ENCODE measurements around a stretch of chr13.

DNA sequence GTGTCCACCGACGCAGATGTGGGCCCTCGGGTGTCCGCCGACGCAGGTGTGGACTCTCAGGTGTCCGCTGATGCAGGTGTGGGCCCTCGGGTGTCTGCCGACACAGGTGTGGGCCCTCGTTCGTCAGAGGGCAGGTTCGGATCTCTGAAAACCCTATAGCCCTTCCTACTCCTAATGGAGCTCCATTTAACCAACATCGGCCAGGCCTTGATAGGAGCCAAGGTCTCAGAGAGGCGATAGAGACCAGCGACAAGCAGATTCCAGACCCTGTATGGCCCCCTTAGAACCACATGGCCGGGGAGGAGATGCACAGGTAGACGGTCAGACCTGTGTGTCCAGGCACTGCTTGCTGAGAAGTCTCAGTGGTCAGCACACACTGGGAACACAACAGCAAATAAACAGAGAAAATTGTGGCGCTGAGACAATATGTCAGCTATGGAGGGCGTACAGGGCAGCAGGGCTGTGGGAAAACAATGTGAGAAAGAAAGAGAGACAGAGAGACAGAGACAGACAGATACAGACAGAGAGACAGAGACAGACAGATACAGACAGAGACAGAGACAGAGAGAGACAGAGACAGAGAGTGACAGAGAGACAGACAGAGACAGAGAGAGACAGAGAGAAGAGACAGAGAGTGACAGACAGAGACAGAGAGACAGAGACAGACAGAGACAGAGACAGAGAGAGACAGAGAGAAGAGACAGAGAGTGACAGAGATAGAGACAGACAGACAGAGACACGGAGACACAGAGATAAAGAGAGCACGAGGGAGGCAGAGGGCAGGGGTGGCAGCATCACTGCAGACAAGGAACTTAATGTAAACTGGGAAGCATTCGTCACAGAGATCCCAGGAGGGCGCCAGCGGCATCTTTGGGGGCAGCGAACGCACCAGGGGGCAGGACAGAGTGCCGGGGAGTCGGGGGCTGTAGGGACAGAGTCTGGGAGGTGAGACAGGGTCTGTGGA is 61.8 kb downstream of the MCF2L start:
- PRO-cap = no peak

GRCh38 chr13:113063990-113065117 is 41.2 kb upstream of the F7 start:
- PRO-cap = no peak

DNA sequence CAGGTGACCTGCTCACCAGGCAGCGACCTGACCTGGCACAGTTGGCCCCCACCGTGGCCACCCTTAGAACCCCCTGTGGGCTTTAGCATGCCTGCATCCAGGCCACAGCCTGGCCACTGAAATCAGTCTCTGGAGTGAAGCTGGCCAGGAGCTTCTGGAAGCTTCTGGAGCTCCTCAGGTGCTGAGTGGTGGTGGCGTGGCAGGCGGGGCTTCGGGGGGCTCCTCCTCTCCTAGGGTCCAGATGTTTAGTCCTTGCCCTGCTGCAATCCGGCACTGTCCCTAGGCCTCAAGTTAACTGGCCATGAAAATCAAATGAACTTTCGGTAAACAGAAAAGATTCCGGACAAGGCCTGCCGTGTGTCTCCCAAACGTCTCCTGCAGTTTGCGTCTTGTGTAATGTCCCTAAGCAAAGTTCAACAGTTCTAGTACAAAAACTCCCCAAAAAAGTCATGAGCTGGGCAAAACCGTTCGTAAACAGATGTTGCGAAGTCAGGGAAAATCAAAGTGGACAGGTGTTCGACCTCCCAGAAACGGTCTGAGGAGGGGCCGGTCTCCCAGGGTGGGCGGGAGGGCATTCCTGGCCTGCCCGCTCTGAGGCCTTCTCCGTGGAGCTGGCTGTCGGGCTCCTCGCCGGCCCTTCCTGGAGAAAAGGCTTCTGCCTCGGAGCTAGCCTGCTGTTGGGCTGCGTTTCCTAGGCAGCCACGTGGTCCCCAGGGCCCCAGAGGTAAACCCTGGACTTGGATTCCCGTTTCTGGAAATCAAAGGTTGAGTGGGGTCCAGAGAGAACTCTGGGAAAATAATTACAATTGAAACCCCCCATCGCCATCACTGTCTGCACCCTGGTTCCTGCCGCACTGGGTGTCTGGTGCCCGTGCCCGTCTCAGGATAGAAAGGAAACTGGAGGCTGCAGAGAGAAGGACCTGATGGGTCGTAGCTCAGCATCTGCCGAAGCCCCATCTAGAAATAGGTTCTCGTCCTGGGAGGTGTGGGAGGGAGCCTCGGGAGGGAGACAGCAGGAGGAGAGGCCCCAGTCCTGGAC is 8.1 kb upstream of the PROZ start:
- PRO-cap = no peak

DNA sequence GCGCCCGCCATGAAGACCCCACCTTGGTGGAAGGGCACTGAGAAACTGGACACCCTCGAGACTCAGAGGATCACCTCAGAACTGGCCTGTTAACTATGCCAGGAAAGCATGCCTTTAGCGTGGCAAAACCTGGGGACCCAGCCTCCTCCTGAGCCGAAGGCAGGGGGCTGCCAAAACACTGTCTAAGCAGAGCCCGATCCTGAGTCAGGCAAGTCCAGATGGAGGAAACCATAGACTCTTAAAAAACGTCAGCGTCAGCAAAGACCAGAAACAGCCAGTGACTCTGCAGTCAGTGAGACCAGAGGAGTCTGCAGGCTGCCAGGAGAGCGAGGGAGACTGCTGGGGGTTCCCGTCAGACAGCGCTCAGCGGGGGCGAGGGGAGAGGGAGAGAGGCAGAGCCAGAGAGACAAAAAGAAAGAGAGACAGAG is 6.2 kb upstream of the PROZ start:
- PRO-cap = no peak

- PRO-cap = no peak
Observed at GRCh38 chr13:113186907-113187693, 21.4 kb downstream of the PCID2 start.

GRCh38 chr13:113203975-113204674 is 4.3 kb downstream of the PCID2 start:
- PRO-cap = no peak

GRCh38 chr13:113222615-113223178 is 13.3 kb downstream of the CUL4A start:
- PRO-cap = no peak

- PRO-cap = no peak
Observed at GRCh38 chr13:113242762-113243597, 33.6 kb downstream of the CUL4A start.

DNA sequence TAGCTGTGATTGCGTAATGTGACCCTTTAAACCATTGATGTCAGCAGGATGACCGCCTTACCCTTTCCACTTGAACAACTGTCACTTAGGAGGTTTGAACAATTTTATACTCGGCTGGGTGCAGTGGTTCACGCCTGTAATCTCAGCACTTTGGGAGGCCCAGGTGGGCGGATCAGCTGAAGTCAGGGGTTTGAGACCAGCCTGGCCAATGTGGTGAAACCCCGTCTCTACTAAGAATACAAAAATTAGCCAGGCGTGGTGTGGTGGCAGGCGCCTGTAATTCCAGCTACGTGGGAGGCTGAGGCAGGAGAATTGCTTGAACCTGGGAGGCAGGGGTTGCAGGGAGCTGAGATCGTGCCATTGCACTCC is 3.0 kb downstream of the LAMP1 start:
- PRO-cap = no peak

DNA sequence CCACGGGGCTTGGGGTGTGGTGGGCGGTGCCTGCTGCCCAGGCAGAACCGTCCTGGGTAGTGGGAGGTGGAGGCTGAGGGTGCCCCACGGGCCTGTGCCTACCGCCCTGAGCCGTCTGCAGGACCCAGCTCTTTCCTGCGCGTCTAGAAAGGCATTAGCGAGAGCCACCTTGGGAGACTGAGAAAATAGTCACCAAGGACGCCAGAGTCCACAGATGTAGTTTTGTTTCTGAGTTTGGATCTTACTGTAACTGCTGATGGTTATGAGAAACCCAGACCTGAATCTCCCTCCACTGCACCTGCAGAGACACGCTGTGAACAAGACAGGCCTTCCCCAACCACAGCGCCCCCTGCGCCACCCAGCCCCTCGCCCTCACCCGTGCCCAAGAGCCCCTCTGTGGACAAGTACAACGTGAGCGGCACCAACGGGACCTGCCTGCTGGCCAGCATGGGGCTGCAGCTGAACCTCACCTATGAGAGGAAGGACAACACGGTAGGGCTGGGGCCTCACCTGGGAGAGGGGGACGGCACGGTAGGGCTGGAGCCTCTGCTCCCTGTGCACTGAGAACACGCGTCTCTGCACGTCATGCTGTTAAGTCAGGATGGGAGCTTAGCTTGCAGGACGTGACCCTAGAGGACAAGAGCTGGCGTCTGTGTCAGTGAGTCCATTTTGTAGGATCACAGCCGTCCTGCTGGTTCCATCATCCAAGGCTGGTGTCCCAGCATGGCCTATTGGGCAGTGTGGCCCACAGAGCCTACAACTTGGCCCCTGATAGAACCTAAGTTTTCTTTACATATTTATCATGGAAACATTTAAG is 22.3 kb downstream of the LAMP1 start:
- PRO-cap = no peak

GRCh38 chr13:113326622-113326873 is 29.5 kb downstream of the LAMP1 start:
- PRO-cap = no peak

DNA sequence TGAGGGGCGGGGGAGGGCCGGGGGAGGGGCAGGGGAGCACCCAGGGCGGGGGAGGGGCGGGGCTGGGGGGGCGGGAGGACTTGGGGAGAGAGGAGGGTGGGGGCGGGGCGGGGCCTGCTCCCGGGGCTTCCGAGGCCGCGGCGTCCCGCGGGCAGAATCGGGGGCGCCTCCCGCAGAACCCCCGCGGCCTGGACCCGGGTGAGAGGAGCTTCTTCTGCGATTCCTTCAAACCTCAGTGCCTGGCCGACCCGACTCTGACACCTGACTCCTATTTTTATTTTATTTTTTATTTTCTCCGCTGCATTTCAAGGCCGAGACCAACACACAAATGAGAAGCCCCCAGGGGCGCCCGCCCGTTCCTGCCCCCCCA is 409 bp upstream of the GRTP1 start:
- PRO-cap = no peak

DNA sequence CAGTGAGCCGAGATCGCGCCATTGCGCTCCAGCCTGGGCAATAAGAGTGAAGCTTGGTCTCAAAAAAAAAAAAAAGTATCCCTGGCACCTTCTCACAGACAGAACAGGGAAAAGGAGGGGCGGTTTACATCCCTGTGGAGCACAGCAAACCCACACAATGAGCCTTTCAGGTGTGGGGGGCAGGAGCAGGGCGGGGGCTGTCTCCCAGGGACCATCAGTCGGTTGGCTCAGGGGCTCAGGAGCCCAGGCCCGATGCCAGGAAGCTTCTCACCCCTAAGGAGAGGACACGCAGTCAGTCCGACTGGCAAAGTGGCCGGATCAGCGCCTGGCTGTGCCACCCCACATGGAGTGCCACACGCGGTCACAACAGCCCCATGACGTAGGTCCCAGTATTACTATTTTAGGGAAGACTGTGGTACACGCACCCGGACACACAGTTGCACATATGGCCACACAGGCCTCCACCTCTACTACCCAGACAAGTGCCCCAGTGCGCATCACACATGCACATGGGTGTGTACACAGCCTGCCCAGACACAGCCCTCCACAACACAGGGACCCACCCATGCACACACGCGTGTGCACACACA is 29.2 kb upstream of the GRTP1 start:
- PRO-cap = no peak

DNA sequence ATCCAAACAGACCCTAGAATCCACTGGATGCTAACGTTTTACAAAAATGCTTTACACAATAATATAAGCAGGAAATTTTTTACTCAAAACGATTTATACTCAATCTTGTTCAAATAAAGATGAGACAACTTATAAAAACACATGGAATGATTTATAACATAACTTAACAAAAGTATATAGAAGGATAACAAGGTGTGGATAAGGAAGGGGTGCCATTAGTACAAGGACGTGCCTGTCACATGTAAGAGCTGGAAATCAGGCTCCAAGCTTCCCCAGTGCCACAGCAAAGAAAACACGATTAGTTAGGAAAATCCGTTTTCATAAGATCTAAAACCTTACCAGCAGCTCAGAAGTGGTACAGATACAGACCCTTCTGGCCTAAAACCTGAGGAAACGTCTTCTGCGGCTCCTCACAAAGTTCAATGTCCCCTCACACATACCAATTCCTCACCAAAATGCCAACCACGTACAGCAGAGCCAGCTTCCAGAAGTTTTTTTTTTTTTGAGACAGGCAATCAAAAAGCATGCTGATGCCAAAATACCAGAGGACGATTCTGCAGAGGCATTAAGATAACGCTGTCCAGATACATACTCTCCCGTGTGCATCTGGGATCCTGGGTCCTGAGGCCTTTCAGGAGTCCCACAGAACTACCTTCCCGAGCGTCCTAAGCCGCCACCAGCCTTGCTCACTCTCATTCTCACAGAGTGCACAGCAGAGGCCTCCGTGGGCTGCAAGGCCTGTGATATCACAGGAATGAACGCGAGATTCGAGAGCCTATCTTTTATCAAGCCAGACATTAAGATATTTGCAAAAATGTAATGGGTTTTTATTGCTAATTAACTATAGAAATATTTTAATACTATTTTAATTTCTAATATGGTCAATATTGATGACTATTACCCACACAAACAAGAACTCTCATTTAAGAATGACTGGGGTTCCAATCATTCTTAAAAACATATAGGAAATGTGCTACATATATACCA is 5.1 kb downstream of the DCUN1D2 start:
- PRO-cap = no peak

DNA sequence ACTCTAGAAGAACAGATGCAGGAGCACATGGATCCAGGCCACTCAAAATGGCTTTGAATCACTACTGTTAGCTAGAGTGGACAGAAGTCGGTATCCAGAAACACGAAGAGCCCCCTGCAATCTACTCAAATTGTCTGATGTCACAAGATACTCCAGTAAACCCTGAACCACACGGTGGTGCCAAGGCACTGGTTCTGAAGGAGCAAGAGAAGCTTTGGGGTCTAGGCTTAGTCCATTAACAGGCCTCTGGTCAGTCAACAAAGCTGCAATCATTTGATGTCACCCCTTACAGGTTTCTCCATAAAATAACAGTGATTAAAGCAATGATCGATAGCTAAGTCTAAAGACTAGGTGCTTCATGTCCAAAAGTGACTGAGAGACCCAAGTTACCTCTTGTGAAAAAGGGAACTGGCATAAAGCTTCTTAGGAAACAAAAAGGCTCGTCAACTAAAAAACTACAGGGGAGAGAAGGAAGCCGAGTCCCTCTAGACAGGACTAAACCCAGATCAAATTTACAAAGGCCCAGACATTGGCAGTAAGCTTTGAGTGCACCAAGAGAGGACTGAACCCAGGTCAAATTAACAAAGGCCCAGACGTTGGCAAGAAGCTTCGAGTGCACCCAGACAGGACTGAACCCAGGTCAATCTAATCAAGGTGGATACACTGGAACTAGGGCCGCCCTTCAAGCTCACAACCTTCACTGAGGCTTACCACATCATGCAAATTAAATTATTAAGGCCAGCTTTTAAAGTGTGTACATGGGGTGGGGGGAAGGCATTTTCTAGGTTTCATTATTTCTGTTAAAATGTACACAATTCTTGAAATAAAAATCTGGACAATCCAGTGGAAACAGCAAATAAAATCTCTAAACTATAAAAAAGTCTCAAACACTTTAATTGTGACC is 2.2 kb downstream of the DCUN1D2 start:
- PRO-cap = no peak

- PRO-cap = no peak
Observed at GRCh38 chr13:113724828-113725544, 34.0 kb upstream of the TMEM255B start.

GRCh38 chr13:113742581-113742987 is 16.4 kb upstream of the TMEM255B start:
- PRO-cap = no peak

GRCh38 chr13:113789644-113790248 is 30.7 kb downstream of the TMEM255B start:
- PRO-cap = no peak

GRCh38 chr13:113821879-113822439 is 41.9 kb downstream of the GAS6 start:
- PRO-cap = no peak

GRCh38 chr13:113848705-113849308 is 15.1 kb downstream of the GAS6 start:
- PRO-cap = bidirectional peak, plus-strand start at chr13:113849151, minus-strand start at chr13:113849051

All from Metastatic Pancreatic Carcinoma in the Ovary (tissue), 1 donor.